ENCODE data around the genes RIMS1 and CGAS.

- PRO-cap, result no peak
CAGE:
- cytosol, long polyA minus RNA, result no peak
- cytosol, long polyA plus RNA, result no peak
- long polyA plus RNA, result no peak
- nucleus, long polyA minus RNA, result no peak
- nucleus, long polyA plus RNA, result no peak
Measured at GRCh38 chr6:63961376-63961908, 325.8 kb downstream of the PHF3 start.

DNA sequence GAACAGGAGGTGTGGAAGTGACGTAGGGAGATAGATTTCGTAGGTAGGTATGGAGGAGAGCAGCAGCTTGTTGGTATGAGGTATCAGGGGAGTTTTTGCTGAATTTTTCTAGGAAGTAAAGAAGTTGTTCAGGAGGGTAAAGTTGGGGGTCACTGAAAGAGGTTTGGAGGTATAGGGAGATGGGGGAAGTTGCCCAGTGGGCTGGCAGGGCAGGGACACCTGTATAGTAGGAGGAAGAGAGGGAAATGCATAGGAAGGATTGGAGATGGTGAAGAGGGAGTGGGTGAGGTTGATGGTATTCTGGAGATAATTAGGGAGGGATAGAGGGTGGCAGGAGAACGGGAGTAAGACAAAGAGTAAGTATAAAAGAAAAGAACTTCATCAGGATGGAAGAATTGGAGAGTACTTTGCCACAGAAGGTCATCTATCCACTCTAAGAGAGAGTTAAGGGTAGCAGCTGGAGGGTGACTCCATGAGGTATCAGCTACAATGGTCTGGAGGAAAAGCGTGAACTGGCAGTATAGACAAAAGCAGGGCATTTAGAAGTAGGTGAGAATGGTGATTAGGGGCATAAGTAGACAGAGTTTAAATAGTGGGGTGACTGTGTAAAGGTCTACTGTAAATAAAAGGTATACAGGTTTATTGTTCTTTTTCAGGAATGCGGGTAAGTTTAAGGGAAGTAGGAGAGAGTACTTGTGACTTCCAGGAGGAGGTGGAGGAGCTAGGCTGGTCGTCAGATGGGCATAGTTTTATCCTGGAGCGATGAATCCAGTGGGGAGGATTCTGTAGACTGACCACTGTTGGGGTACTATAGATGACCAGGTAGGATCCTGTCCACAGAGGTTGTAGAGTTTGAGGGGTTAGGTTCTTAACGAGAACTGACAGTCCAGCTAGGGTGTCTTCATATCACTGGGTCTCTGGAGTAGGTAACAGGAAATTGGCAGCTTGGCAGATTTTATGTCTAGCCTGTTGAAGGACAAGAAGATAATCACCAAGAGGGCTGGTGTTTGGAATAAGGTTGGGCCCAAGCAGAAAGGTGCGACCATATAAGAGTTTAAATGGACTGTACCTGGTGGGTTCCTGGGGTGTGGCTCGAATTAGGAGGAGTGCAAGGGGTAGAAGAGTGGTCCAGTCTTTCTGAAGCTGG, 751.8 kb upstream of the ADGRB3 start:
- PRO-cap, result no peak
CAGE:
- cytosol, long polyA minus RNA, result no peak
- cytosol, long polyA plus RNA, result no peak
- long polyA plus RNA, result no peak
- nucleus, long polyA minus RNA, result no peak
- nucleus, long polyA plus RNA, result no peak

GRCh38 chr6:68038869-68039541, 596.1 kb upstream of the ADGRB3 start:
- PRO-cap, result no peak
CAGE:
- cytosol, long polyA minus RNA, result no peak
- cytosol, long polyA plus RNA, result no peak
- long polyA plus RNA, result no peak
- nucleus, long polyA minus RNA, result no peak
- nucleus, long polyA plus RNA, result no peak

GRCh38 chr6:68559749-68560176, 75.3 kb upstream of the ADGRB3 start:
- PRO-cap, result no peak
CAGE:
- cytosol, long polyA minus RNA, result no peak
- cytosol, long polyA plus RNA, result no peak
- long polyA plus RNA, result no peak
- nucleus, long polyA minus RNA, result no peak
- nucleus, long polyA plus RNA, result no peak

DNA sequence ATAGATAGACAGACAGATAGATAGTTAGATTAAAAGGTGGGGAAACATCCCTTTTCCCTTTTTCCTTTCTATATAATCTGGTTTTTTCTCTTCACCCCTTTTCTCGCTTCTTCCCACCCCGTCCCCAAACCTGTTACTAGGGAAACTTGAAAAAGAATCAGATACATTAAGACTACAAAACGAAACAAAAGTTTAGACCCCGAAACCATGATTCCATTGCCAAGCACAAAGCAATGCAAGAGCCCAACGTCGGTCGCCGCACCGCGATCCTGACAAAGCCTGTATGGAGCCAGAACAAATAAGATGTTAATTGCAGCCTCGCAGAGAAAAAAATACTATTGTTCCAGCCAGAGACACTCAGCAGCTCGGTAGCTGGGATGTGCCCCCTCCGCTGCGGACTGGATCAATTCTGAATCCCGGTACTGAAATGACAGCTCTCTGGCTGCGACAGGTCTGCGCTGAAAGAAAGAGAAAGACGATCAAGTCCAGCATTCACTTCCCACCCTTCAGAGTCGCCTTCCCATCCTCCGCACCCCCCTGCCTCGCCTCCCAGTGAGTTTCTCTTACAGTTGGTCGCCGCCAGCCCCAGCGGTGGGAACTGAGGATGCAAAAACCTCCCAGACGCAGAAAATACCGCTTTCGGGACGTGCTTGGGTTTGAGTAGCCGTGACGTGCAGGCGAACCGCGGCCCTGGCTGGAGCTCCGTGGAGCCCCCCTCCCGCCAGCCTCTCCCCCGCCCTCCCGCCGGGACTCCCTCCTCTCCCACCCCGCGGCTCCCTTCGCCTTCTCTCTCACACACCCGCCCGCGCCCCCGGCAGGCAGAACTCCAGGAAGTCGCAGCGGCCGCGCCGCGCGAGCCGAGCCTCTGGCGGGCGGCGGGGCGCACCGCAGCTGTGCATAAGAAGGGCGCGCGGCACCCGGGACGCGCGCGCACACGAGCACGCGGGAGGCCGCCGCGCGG, 535 bp upstream of the ADGRB3 start:
- PRO-cap, result unidirectional peak, minus-strand start at position 867 of the sequence
CAGE:
- cytosol, long polyA minus RNA, result no peak
- cytosol, long polyA plus RNA, result no peak
- long polyA plus RNA, result no peak
- nucleus, long polyA minus RNA, result no peak
- nucleus, long polyA plus RNA, result no peak

- PRO-cap, result no peak
CAGE:
- cytosol, long polyA minus RNA, result no peak
- cytosol, long polyA plus RNA, result no peak
- long polyA plus RNA, result no peak
- nucleus, long polyA minus RNA, result no peak
- nucleus, long polyA plus RNA, result no peak
Measured at GRCh38 chr6:69445257-69445601, 351.6 kb downstream of the LMBRD1 start.

DNA sequence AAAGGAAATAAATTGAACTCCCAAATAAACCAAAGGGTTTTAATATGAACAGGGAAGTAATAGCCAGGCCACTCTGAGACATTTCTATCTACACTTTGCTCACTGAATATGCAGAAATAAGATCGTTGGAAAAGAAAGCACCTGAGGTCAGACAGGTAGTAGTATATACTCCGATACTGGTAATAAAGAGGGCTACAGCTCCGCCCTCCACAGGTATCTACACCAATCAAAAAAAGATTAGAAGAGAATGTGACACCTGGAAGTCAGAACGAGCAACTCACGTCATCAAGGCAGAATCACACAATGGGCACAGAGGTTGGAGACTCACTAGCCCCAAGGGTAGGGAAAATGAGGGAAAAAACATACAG, 813 bp downstream of the LMBRD1 start:
- PRO-cap, result bidirectional peak, plus-strand start at position 293 of the sequence, minus-strand start at position 279 of the sequence
CAGE:
- cytosol, long polyA minus RNA, result no peak
- cytosol, long polyA plus RNA, result no peak
- long polyA plus RNA, result no peak
- nucleus, long polyA minus RNA, result no peak
- nucleus, long polyA plus RNA, result no peak

- PRO-cap, result no peak
CAGE:
- cytosol, long polyA minus RNA, result no peak
- cytosol, long polyA plus RNA, result no peak
- long polyA plus RNA, result no peak
- nucleus, long polyA minus RNA, result no peak
- nucleus, long polyA plus RNA, result no peak
Measured at GRCh38 chr6:70394422-70395348, 18.6 kb upstream of the FAM135A start.

DNA sequence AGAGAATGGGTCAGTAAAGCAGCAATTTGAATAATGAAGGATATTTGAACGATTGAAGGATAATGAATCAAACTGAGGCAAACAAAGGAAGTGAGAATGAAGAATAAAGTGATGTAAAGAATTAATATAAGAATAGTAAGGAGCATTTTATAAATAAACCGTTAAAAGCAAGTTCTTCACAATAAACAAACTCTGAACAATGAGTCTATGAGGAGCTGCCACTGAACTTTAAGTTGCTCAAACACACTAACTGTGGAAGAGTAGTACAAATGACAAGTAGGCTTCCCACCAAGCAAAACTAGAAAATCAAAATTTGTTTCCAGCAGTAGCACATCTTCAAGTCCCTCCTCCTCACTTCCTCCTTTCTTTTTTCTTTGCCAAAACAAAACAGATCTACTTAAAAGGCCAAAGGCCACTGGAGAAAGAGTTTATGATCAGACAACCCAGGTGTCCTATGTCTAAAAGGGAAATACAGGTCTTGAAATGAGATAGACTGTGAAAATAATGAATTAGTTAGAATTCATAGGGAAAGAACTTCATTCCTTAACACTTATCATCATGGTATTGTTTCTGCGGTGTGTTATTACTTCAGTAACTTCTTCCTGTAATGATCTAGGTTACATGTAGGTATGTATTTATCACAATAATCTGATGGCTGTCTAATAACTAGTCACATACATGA, 17.1 kb upstream of the FAM135A start:
- PRO-cap, result no peak
CAGE:
- cytosol, long polyA minus RNA, result no peak
- cytosol, long polyA plus RNA, result no peak
- long polyA plus RNA, result no peak
- nucleus, long polyA minus RNA, result no peak
- nucleus, long polyA plus RNA, result no peak

DNA sequence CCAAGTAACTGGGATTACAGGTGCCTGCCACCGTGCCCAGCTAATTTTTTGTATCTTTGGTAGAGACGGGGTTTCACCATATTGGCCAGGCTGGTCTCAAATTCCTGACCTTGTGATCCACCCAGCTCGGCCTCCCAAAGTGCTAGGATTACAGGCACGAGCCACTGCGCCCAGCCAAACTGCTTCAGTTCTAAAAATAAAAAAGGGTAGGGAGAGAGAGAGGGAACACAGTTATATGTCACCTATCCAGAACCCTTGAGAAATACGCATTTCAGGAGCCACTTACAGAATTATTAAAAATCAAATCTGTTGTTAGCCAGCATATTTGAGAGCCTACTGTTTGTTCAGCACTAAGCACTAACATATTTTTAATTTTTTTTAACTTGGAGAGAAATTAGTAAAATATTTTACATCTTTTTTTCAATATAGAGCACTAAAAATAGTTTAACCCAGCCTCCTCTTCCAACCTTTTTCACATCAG, 14.1 kb upstream of the SDHAF4 start:
- PRO-cap, result no peak
CAGE:
- cytosol, long polyA minus RNA, result no peak
- cytosol, long polyA plus RNA, result no peak
- long polyA plus RNA, result no peak
- nucleus, long polyA minus RNA, result no peak
- nucleus, long polyA plus RNA, result no peak

DNA sequence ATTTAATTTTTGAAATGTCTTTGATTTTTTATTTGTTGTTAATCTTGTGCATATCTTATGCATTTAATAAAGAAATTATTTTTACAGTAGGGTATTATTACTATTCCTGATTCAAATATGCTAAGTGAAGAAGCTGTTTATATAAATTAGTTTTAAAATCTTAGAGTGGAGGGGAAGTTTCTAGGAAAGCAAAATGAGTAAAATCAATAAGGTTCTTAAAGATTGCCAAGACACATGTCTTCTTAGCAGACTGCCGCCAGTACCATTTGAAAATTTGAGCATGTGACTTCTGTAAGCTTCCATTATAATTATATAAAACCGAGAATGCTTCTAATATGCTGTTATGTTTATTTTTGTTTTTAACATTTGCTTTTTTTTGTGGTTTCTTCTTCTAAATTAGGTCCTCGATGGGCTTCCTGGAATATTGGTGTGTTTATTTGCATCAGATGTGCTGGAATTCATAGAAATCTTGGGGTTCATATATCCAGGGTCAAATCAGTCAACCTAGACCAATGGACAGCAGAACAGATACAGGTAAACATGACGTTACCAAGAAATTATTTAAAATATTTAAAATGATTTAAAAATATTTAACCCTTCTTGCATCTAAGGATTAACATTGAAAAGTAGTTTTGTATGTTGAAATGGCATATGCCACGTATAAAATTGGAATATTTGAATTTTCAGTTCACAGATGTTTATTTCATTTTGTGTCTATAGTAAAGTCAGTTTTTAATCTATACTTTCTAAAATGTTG, 64.5 kb downstream of the SMAP1 start:
- PRO-cap, result no peak
CAGE:
- cytosol, long polyA minus RNA, result no peak
- cytosol, long polyA plus RNA, result no peak
- long polyA plus RNA, result no peak
- nucleus, long polyA minus RNA, result no peak
- nucleus, long polyA plus RNA, result no peak

- PRO-cap, result no peak
CAGE:
- cytosol, long polyA minus RNA, result no peak
- cytosol, long polyA plus RNA, result no peak
- long polyA plus RNA, result no peak
- nucleus, long polyA minus RNA, result no peak
- nucleus, long polyA plus RNA, result no peak
Measured at GRCh38 chr6:70782861-70784160, 115.6 kb downstream of the SMAP1 start.

DNA sequence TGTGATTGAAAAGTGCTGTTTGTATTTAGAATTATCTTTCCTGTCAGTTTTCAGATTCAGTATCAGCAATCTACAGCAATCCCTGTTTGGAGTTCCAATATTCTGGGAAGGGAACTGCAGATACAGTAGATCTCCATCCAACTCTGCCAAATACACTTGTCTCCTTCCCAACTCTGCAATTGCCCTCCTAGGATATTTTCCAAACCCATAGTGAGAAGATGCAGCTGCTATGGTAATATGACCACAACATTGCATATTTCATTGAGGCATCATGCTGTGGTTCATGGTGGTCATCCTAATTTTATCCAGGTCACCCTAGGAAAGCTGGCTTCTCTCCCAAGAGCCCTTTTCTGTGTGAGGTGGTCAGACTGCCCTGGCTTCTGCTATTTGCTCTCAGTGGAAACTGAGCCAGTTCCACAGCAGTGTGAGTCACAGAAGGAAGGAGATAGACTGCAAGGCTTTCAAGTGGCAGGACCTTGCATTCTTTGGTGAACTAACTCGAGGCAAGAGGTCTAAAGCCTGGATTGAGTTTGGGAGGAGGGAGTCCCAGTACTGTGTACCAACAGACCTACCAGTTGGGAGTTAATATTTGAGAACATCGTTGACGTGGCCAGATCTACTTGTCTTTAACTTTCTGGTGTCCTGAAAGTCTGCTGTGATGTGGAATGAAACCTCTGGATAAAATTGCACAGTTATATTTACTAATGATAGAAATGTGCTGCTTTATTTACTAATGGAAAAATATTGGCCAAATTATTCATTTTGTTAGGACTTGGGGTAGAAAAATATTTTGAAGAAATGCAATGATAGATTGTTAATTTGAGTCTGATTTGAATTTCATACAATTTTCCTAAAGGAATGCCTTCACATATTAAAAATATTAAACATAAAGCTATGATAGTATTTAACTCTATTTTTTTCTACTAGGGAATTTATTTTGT, 5.7 kb downstream of the OGFRL1 start:
- PRO-cap, result no peak
CAGE:
- cytosol, long polyA minus RNA, result no peak
- cytosol, long polyA plus RNA, result no peak
- long polyA plus RNA, result no peak
- nucleus, long polyA minus RNA, result no peak
- nucleus, long polyA plus RNA, result no peak

DNA sequence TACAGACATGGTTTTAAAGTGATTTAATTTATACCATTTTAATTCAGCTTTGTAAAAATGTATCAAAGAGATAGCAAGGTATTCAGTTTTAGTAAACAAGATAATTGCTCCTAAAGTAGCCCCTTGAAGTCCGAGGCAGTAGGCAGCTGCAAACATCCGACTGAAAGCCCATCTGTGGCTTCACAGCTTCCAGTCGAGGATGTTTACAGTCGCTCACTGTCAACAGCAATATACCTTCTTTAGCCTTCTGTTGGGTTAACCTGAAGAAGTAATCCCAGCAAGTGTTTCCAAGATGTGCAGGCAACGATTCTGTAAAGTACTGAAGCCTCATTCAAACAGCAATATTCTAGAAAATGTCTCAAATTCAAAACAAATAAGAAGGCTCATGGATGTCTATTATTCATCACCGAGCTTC, 114.8 kb downstream of the OGFRL1 start:
- PRO-cap, result bidirectional peak, plus-strand start at position 175 of the sequence, minus-strand start at position 201 of the sequence
CAGE:
- cytosol, long polyA minus RNA, result no peak
- cytosol, long polyA plus RNA, result no peak
- long polyA plus RNA, result no peak
- nucleus, long polyA minus RNA, result no peak
- nucleus, long polyA plus RNA, result no peak

DNA sequence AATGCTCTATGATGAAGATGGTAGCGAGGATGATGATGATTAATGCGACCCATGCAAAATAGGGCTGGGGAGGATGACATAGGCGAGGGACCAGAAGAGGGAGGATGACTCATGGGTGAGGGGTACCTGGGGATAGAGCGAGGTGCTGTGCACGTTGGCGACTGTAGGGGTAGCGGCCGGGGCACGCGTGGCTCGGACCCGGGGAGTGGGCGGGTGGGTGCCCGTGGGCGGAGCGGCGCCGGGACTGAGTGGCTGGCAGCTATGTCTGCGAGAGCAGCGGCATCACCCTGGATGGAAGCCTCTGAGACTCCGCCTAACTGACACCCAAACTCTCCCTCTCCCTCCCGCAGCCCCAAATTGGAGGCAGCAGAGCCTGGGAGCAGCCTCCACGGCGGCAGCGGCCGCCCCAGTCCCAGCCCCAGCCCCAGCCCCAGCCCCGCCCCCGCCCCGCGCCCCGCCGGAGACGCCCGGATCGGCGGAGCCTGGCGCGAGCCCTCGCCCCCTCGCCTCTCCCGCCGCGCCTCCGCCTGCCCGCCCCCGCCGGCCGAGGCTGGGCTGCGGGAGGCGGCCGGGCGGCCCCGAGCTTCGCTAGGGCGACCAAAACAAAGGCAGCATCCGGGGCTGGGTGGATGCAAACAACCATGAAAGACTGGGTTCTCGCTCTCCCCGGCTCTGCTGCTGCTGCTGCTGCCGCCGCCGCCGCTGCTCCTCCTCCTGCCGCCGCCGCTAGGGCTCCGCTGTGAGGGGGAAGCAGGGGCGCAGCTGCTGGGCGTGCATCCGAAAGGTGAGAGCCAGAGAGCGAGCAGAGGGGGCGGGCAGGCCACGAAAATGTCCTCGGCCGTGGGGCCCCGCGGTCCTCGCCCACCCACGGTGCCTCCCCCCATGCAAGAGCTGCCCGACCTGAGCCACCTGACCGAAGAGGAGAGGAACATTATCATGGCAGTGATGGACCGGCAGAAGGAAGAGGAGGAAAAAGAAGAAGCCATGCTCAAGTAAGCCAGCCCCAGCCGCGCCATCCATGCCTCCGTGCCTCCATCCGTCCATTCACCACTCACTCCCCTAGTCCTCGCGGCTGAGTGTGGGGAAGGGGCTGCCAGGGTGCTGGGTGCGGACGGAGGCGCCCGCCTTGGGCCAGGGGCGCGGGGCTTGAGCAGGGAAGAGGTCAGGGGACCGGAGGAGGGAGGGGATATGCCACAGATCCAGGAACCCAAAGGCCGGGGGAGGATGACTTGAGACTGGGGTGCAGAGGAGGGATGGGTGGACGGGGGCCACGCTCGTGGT, at the start of gene RIMS1:
RIMS1 (plus strand) TSS at position 355 of the 1,281 bp plus-strand sequence.
- PRO-cap, result no peak
CAGE:
- cytosol, long polyA minus RNA, result no peak
- cytosol, long polyA plus RNA, result no peak
- long polyA plus RNA, result no peak
- nucleus, long polyA minus RNA, result no peak
- nucleus, long polyA plus RNA, result no peak

DNA sequence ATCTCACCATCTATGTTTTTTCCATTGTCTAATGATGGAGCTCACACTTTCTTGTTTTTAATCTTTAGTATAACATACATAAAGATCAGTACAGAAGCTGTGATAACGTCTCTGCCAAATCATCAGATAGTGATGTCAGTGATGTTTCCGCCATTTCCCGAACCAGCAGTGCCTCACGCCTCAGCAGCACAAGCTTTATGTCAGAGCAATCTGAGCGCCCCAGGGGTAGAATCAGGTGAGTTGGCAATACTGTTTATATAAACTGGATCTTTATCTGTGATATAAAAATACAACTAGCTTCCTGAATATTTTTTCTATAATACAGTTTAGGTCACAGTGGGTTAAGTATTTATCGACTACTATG, 308.4 kb upstream of the KCNQ5 start:
- PRO-cap, result no peak
CAGE:
- cytosol, long polyA minus RNA, result no peak
- cytosol, long polyA plus RNA, result no peak
- long polyA plus RNA, result no peak
- nucleus, long polyA minus RNA, result no peak
- nucleus, long polyA plus RNA, result no peak

GRCh38 chr6:72816445-72816831, 194.6 kb downstream of the KCNQ5 start:
- PRO-cap, result no peak
CAGE:
- cytosol, long polyA minus RNA, result no peak
- cytosol, long polyA plus RNA, result no peak
- long polyA plus RNA, result no peak
- nucleus, long polyA minus RNA, result no peak
- nucleus, long polyA plus RNA, result no peak

DNA sequence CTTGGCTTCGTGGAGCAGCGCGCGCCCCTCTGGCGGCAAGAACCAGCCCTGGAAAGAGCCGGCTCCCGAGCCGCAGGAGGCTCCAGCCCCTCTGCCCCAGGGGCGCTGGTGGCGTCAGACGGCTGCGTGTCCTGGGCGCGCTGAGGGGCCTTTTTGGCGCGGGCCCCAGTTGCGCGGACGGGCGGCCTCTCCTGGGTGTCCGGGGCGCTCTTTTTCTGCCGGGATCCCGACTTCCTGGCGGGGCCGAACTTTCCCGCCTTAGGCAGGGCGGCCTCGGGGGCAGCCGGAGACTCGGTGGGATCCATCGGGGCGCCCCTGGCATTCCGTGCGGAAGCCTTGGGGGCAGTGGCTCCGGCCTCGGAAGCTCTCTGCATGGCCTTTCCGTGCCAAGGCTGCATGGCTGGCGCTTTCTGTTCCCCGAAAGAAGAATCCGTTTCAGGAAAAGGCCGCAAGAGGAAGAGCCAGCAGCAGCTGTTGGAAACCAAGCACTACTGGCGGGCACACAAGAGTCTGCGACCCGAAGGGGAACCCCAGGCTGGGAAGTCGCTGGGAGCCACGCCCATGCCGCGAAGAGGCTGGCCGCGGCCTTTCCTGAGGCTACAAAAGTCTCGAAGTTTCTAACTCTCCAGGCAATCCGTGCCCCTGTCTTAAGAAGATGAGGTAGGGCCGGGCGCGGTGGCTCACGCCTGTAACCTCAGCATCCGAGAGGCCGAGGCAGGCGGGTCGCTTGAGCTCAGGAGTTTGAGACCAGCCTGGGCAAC, at the start of gene CGAS:
CGAS (minus strand) TSS at position 514 of the 761 bp plus-strand sequence.
- PRO-cap, result bidirectional peak, plus-strand start at position 117 of the sequence, minus-strand start at position 93 of the sequence; bidirectional peak, plus-strand start at position 569 of the sequence, minus-strand start at position 493 of the sequence
CAGE:
- cytosol, long polyA minus RNA, result no peak
- cytosol, long polyA plus RNA, result no peak
- long polyA plus RNA, result no peak
- nucleus, long polyA minus RNA, result no peak
- nucleus, long polyA plus RNA, result no peak

DNA sequence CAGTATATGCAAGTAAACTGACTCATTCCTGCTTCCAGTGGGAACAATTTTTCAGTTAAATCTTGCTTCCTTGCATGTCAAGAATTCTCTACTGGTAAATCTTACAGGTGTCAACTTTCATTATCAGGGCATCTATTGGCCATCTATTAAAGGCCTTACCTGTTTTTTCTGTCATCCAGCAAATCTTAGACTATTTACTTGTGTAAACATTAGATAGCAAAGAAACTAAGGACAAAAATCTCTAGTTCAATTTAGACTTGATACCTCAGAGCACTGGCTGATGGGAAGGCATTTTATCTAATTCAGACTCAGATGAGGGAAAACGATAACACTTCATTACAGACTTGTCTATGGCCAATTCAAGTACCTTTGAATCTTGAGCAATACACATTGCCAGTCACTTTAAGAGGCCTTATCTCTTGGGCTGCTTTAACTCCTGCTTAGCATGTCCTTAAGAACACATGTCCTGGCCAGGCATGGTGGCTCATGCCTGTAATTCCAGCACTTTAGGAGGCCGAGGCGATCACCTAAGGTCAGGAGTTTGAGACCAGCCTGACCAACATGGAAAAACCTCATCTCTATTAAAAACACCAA, 4.9 kb downstream of the EEF1A1 start:
- PRO-cap, result bidirectional peak, plus-strand start at position 84 of the sequence, minus-strand start outside the sequence
CAGE:
- cytosol, long polyA minus RNA, result no peak
- cytosol, long polyA plus RNA, result start-site peak on the minus strand centred at position 164 of the sequence, 338 bp wide, 141 and 75 reads in 2 replicates
- long polyA plus RNA, result start-site peak on the minus strand centred at position 222 of the sequence, 536 bp wide, 24 and 77 reads in 2 replicates
- nucleus, long polyA minus RNA, result no peak
- nucleus, long polyA plus RNA, result no peak

DNA sequence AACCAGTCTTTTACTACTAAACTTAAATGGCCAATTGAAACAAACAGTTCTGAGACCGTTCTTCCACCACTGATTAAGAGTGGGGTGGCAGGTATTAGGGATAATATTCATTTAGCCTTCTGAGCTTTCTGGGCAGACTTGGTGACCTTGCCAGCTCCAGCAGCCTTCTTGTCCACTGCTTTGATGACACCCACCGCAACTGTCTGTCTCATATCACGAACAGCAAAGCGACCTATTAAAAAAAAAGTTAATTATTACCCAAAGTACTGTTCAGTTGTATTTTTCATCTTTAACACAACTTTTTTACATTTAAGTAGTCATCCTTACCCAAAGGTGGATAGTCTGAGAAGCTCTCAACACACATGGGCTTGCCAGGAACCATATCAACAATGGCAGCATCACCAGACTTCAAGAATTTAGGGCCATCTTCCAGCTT, 3.1 kb downstream of the EEF1A1 start:
- PRO-cap, result no peak
CAGE:
- cytosol, long polyA minus RNA, result no peak
- cytosol, long polyA plus RNA, result no peak
- long polyA plus RNA, result no peak
- nucleus, long polyA minus RNA, result no peak
- nucleus, long polyA plus RNA, result no peak

Measured in endothelial cell of umbilical vein (primary cell).